Esophagus muscularis mucosa (tissue), 4 donors: Measurements from ENCODE around the gene RASA4B.

- PRO-cap: no peak
- RAMPAGE, long total RNA, 4 experiments: no peak in any of the 4 experiments
These were observed 127.1 kb downstream of the CUX1 start for GRCh38 chr7:101944143-101945324.

GRCh38 chr7:102008861-102009510 is 191.6 kb downstream of the CUX1 start:
- PRO-cap: no peak
- RAMPAGE, long total RNA, 4 experiments: no peak in any of the 4 experiments

GRCh38 chr7:102024714-102025296 is 207.4 kb downstream of the CUX1 start:
- PRO-cap: no peak
- RAMPAGE, long total RNA, 4 experiments: no peak in any of the 4 experiments

- PRO-cap: no peak
- RAMPAGE, long total RNA, 4 experiments: no peak in any of the 4 experiments
These were observed 161.4 kb upstream of the SH2B2 start for GRCh38 chr7:102125107-102125863.

DNA sequence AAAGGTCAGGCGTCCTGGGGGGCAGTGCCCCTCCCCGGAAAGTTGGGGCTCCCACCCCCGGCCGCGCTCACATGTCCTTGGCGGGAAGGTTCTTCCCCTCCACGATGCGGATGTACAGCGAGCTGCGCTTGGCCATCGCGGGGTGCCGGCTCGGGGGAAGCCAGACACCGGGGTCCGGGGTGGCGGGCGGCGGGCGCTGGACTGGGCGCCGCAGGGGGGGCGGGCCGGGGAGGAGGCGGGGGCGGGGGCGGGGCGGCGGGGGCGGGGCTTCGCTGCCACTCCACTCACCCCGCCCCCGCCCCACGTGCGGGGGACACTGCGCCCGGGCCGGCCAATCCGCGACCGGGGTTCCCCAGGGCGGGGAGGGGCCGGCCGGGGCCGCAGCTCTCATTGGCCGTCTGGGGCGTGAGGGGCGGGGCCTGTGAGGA is at the start of gene RASA4B:
Gene RASA4B (minus strand): TSS at position 203 of the 428 bp plus-strand sequence.
- PRO-cap: no peak
- RAMPAGE, long total RNA, 4 experiments: no peak in any of the 4 experiments

DNA sequence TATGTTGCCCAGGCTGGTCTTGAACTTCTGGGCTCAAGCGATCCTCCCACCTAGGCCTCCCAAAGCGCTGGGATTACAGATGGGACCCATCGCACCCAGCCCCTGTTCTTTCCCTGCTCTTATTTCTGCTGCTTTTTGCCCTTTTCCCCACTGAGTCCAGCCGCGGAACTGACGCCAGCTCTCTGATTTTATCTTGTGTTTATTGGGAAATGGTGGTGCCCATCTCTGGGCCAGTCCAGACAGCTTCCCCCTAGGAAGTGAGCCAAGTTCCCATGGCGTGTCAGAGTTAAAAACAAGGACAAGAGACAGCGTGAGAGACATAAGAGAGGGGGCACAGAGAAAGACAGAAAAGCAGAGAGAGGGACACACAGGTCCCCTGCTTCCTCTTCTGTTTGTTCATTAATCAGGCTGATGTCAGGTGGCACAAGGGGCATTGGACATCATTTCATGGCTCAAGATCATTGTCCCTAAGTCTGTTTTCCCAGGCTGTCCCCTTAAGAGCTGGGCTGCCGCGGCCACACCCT is 11.9 kb downstream of the UPK3BL1 start:
- PRO-cap: no peak
- RAMPAGE, long total RNA, 4 experiments: no peak in any of the 4 experiments

DNA sequence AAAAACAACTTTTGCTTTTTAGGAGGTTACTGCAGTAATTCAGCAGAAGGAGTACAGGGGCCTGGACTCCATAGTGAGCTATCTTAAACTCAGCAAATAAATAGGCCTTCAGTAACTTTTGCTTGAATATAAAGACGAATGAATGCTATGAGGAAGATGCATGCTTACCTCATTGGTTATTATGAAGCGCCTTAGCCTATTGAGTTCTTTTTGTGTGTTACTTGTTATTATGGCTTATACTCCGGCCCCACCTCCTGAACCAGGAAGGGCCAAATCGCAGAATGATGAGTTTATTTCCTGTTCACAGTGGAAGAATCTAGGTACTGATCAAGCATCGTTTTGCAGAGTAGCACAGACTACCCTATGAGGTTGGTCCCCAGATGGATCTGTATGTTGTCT is 42.5 kb downstream of the FAM185A start:
- PRO-cap: no peak
- RAMPAGE, long total RNA, 4 experiments: no peak in any of the 4 experiments

DNA sequence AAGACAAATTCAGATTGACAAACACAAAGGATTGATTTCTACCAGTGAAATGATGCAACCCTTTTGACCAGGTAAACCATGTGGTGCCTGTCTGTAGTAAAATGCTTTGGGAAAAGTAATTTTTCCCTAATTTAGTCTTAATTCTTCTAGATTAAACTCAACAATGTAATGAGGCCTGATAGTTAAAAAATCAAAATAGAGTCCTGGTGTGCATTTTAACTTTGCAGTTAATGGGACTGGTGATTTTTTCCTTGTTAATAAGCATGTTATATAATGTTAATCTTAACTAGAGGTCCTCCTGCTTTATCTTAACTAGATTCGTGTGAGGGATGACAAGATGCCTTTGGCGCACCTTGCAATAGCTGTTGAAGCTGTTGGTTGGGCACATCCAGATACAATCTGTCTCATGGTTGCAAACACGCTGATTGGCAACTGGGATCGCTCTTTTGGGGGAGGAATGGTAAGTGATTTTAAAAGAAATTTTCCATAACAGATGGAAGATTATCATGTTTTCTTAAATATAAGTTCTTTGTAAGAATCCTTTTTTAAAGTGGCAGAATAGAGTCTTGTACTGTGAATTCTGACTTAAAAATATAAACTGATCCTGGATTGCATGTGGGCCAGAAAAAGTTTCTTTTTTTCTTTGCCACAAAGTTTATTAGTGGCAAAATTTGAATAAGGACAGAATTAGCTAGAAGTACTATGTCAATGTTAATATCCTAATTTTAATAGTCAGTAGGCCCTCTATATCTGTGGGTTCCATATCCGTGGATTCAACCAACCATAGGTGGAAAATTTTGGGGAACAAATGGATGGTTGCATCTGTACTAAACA is 11.6 kb downstream of the PMPCB start:
- PRO-cap: no peak
- RAMPAGE, long total RNA, 4 experiments: no peak in any of the 4 experiments

DNA sequence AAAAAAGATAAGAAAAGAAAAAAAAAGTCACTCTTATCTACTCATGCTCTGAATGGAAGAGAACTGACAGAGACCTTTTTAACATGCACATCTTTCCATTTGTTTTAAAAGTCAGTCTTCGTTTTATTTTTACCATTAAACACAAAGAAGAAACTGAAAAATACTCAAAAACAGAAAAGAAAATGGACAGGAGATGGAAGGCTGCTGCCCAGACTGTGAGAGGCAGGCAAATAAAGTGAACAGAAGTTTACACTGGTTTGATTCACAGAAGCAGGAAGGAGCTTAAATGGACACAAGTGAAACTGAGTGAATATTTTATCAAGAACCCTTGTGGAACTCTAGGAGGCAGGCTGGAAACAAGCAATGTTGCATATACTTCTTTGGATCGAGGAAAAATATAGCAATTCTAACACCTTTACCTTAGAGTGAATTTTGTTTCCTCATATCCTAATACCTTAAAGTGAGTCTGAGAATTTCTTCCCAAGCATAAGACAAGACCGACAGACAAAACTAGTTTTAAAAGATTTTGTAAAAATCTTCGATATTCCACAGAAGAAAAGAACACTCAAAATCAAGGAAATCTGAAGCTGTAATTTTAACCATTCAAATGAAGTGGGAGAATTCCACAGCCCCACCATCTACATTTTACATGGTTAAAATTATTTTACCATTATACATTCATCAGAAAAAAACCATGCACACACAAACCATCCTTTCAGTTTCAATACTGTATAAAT is 32.2 kb downstream of the PSMC2 start:
- PRO-cap: no peak
- RAMPAGE, long total RNA, 4 experiments: no peak in any of the 4 experiments

- PRO-cap: no peak
- RAMPAGE, long total RNA, 4 experiments: no peak in any of the 4 experiments
These were observed 95.0 kb upstream of the SLC26A5 start for GRCh38 chr7:103541023-103541456.

DNA sequence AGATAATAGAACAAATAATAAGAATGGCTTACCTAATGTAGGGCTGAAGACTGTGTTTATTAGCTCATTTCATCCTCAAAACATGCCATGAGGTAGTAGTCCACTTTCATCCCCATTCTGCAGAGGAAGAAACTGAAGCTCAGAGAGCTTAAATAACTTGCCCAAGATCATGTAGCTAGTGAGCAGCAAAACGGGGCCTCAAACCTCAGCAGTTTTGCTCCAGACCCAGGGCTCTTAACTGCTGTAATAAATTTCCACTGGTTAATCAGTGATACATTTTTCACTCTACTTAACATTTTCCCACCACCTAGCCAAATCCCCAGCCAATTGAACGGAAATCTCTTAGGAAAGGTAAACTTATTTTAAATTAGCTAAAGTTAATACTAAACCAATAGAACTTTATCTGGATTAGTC is 87.6 kb upstream of the KMT2E start:
- PRO-cap: no peak
- RAMPAGE, long total RNA, 4 experiments: no peak in any of the 4 experiments

- PRO-cap: no peak
- RAMPAGE, long total RNA, 4 experiments: no peak in any of the 4 experiments
These were observed 20.3 kb upstream of the KMT2E start for GRCh38 chr7:104993602-104994113.

GRCh38 chr7:105028748-105029964 is 15.2 kb downstream of the KMT2E start:
- PRO-cap: no peak
- RAMPAGE, long total RNA, 4 experiments: no peak in any of the 4 experiments

DNA sequence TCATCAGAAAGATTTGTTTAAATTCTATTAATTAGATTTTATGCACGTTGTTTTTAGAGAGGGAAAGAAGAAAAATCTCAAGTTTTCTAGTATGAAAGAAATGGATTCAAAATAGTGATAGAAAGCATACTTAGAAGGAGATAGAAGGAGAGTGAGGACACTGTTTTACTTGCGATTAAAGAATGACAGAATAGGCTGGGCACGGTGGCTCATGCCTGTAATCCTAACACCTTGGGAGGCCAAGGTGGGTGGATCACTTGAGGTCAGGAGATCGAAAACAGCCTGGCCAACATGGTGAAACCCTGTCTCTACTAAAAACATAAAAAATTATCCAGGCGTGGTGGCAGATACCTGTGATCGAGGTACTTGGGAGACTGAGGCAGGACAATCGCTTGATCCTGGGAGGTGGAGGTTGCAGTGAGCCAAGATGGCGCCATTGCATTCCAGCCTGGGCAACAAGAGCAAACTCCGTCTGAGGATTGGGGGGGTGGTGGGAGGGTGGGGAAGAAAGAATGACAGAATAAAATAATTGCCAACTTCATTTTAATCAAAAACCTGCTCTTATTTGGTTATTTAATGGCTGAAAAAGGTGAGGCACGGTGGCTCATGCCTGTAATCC is 17.0 kb downstream of the KMT2E start:
- PRO-cap: no peak
- RAMPAGE, long total RNA, 4 experiments: no peak in any of the 4 experiments

- PRO-cap: no peak
- RAMPAGE, long total RNA, 4 experiments: no peak in any of the 4 experiments
These were observed 38.9 kb downstream of the KMT2E start for GRCh38 chr7:105052835-105053320.

- PRO-cap: no peak
- RAMPAGE, long total RNA, 4 experiments: no peak in any of the 4 experiments
These were observed 59.4 kb downstream of the KMT2E start for GRCh38 chr7:105073344-105073963.

- PRO-cap: no peak
- RAMPAGE, long total RNA, 4 experiments: no peak in any of the 4 experiments
These were observed 129.0 kb downstream of the KMT2E start for GRCh38 chr7:105142866-105143513.

GRCh38 chr7:105146392-105146818 is 132.4 kb downstream of the KMT2E start:
- PRO-cap: no peak
- RAMPAGE, long total RNA, 4 experiments: no peak in any of the 4 experiments

DNA sequence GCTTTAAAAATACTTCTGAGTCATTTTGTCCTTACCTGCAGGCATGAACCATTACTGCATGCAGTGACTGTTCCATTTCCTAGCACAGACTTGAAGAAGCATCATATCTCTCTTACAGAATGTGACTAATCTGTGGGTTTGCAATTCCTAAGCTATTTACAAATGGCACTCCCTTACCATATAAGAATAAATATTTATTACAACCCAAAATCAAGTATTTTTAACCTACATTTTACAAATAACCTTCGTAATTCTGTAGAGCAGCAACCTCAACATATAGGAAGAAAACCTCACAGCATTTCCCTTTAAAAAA is 120.6 kb downstream of the SRPK2 start:
- PRO-cap: no peak
- RAMPAGE, long total RNA, 4 experiments: no peak in any of the 4 experiments

DNA sequence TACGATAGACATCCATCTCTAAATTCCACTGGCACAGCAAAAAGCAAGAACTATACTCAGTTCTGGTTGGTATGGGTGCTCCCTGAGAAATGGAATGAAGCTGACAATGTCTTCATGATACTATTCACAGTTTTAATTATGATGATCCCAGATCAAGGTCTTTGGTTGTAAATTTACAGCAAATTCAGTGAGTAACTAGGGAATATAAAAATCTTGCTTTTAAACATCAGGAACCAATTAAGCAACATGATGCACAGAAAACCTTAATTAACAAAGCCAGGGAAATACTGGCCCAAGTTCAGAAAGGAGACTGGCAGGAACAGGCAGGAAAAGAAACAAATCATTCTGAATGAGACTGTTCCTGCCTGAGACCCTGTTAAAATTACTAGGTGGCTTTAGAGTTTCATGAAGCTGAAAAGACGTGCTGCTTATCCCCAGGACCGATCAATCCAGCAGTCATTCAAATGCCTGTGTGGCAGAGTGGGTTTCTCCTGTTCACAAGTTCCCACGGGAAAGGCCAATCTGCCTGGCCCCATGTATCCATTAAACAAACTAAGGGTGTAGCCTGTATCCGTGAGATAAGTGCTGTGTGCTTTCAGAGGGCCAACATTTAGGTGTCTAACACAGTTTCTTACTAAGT is 34.5 kb downstream of the PUS7 start:
- PRO-cap: unidirectional peak, minus-strand start at position 451 of the sequence
- RAMPAGE, long total RNA, 4 experiments: no peak in any of the 4 experiments